Mesenchymal stem cell of adipose (primary cell): ENCODE results near the gene B3GAT3.

- CAGE, long polyA plus RNA: no peak
Measured at GRCh38 chr11:61802153-61802849, 9.6 kb downstream of the FEN1 start.

GRCh38 chr11:61907908-61908414 lies 9.4 kb downstream of the RAB3IL1 start:
- CAGE, long polyA plus RNA: no peak

DNA sequence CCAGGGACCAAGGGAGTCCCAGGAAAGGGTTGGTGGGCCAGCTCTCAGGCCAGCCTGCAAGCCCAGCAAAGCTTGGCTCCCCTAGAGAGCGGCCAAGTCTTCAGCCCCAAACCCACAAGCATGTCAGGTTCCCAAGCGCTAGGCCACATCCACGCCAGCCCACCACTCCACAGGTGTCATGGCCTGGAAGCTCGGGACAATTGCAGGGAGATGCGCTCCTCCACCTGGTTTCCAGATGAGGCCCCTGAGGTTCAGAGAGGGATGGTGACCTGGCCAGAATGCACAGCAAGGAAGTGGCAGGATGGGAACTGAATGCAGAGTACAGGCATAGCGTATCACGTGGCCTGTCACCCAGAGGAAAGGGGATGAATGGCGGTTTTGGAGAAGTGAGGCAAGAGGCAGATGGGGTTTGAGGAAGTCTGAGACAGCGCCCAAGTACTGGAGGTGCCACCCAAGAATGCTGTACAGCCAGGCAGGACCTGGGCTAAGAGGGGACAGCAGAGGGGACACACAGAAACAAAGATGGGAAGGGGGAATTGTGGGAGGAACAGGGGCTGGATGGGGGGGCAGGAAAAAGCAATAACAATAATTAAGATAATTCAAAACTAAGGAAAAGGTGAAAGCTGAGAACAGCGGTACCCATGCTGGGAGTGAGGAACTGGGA lies 4.9 kb downstream of the RAB3IL1 start:
- CAGE, long polyA plus RNA: no peak

DNA sequence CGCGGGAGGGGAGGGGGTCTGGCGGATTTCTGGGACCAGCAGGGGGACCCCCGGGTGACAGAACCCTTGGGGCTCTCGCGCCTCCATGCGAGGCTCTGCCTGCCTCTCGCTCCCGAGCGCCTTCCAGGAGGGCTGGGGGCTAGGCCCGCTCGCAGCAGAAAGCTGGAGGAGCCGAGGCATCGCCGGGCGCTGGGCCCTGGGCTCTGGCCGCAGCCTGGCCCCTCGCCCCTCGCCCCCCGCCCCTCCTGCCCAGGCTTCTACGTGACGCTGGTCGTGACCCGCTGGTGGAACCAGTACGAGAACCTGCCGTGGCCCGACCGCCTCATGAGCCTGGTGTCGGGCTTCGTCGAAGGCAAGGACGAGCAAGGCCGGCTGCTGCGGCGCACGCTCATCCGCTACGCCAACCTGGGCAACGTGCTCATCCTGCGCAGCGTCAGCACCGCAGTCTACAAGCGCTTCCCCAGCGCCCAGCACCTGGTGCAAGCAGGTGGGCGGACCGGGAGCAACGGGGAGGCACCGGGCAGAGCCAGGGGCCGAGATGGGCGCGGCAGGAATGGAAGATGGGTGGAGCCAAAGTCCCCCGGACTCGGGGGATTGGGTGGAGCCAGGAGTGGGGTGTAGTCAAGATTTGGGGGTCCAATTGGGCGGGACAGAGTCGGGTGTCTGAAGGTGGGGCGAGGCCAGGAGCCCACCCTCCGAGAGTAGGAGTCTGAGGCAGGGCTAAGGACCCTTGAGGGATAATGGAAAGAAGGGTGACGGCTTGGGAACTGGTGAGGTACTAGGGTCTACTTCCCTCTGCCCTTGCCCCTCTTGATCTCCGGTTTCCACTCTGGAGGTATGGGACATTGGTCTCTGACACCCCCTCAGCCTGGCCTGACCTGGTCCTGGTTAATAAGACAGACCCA lies 5.6 kb downstream of the BEST1 start:
- CAGE, long polyA plus RNA: no peak

DNA sequence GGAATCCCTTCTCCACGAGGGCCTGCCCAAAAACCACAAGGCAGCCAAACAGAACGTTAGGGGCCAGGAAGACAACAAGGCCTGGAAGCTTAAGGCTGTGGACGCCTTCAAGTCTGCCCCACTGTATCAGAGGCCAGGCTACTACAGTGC lies 5.2 kb downstream of the FTH1 start:
- CAGE, long polyA plus RNA: no peak

GRCh38 chr11:61980656-61981013 lies 13.2 kb upstream of the FTH1 start:
- CAGE, long polyA plus RNA: no peak

DNA sequence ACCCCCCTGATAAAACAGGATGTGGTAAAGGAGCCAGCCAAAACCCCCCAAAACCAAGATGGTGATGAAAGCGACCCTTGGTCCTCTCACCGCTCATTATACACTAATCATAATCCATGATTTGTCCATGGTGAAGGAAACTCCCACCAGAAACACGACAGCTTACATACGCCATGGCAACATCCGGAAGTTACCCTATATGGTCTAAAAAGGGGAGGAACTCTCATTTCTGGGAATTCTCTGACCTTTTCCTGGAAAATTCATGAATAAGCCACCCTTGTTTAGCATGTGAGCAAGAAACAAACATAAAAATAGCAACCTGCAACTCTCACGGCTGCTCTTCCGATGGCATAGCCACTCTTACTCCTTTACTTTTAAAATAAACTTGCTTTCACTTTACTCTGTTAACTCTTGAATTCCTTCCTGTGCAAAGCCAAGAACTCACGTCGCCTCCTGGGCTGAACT lies 18.7 kb upstream of the INCENP start:
- CAGE, long polyA plus RNA: no peak

- CAGE, long polyA plus RNA: no peak
Measured at GRCh38 chr11:62125884-62126464, 2.2 kb downstream of the INCENP start.

- CAGE, long polyA plus RNA: no peak
Measured at GRCh38 chr11:62146450-62146951, 22.7 kb downstream of the INCENP start.

GRCh38 chr11:62420036-62420261 lies 1.1 kb downstream of the SCGB1A1 start:
- CAGE, long polyA plus RNA: no peak

GRCh38 chr11:62433130-62433622 lies 14.3 kb downstream of the SCGB1A1 start:
- CAGE, long polyA plus RNA: no peak

DNA sequence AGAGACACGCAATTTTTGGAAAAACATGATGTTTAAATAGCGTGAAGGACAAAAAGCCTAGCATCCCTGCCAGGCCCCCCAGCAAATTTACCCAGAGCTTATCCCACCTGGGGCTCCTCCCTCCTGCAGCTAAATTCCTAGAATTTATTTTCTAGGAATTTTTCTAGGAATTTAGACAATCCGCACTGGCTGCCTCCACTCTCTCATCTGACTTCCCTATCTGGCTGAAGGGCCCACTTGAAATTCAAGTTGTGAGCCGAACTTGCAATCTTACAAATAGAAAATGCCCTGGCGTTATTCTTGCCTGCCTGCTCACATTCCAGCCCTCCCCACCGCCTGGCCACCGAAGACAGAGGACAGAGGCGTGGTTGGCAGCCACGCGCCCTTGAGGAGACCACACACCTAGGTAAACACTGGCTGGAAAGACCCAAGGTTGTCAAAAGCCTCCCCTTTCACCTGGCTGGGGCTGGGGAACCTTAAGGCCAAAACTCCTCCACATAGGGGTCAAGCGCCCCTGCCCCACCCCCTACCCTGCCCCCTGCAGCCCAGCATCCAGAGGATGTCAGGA lies 42.3 kb downstream of the AHNAK start:
- CAGE, long polyA plus RNA: no peak

GRCh38 chr11:62557427-62557832 lies 10.8 kb upstream of the AHNAK start:
- CAGE, long polyA plus RNA: no peak

- CAGE, long polyA plus RNA: no peak
Measured at GRCh38 chr11:62560025-62560729, 13.5 kb downstream of the EEF1G start.

DNA sequence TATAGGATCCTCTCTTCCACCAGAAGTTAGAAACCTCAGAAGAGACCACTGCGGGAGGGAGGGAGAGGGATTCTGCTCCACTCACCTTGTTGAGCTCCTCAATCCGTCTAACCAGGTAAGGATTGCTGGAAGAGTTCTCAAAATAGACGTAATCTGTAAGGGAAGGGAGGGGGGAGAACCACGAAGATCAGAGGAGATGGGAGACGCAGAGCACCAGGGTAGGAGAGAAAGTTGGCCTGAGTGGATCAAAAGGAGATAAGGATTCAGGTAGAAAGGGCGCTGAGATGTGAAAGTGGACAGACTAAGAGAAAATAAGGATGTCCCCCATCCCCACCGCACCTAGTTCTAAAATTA lies 1.2 kb downstream of the MTA2 start:
- CAGE, long polyA plus RNA: no peak

- CAGE, long polyA plus RNA: no peak
Measured at GRCh38 chr11:62621811-62622757, at the start of gene B3GAT3. B3GAT3 (minus strand) TSS chr11:62621986.

- CAGE, long polyA plus RNA: no peak
Measured at GRCh38 chr11:62722587-62723169, 4.6 kb downstream of the HNRNPUL2 start.

DNA sequence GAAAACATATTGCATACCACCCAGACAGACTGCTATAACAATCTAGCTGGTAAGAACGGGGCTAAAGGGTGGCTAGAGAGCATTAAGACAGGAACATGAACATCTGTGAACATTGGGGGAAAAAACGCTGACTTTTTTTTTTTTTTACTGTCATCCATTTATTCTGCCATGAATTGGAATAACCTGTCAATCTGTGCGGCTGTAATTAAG lies 657 bp downstream of the TTC9C start:
- CAGE, long polyA plus RNA: no peak

DNA sequence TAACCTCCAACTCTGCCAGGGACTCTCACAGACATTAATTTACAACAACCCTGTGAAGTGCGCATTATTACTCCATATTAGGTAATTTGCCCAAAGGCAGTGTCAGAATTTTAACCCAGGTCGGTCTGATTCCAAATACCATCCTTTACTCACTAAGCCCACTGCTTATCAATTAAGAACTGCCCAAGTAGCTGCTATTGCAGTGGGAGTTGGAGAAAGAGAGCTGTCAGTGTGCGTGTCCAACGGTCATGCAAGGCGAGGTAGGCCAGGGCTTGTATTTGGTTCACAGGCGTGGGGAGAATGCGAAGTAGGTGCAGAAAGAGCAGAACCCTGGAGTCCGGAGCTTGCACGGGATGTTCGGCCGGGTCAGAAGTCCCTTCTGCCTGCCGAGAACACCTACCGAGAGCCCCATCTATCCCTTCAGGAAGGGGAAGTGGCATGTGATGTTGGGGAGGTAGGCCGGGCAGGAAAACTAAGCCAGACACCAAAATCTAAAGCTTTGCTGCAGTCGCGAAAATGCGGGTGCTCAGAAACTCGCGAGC lies 573 bp upstream of the TAF6L start:
- CAGE, long polyA plus RNA: no peak

GRCh38 chr11:62790385-62791069 lies 1.3 kb downstream of the TMEM223 start:
- CAGE, long polyA plus RNA: no peak